H7 (cell line): ENCODE data around the gene CNOT1.

DNA sequence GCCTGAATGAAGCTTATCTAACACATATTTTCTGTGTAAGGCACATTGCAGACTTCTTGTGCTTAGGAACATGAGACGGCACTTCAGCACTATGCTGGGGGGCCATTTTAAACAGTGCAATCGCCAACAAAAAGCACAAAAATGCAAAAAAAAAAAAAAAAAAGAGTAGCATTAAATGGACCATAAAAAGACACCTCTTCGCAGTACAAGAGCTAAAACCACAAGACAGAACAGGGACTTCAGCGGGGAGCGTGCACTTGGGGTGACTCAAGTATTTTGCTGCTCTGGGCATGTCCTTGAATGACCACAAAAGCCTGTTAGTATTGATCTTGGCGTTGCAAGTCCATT lies 79.0 kb downstream of the CNGB1 start:
- RAMPAGE, long total RNA = no peak

DNA sequence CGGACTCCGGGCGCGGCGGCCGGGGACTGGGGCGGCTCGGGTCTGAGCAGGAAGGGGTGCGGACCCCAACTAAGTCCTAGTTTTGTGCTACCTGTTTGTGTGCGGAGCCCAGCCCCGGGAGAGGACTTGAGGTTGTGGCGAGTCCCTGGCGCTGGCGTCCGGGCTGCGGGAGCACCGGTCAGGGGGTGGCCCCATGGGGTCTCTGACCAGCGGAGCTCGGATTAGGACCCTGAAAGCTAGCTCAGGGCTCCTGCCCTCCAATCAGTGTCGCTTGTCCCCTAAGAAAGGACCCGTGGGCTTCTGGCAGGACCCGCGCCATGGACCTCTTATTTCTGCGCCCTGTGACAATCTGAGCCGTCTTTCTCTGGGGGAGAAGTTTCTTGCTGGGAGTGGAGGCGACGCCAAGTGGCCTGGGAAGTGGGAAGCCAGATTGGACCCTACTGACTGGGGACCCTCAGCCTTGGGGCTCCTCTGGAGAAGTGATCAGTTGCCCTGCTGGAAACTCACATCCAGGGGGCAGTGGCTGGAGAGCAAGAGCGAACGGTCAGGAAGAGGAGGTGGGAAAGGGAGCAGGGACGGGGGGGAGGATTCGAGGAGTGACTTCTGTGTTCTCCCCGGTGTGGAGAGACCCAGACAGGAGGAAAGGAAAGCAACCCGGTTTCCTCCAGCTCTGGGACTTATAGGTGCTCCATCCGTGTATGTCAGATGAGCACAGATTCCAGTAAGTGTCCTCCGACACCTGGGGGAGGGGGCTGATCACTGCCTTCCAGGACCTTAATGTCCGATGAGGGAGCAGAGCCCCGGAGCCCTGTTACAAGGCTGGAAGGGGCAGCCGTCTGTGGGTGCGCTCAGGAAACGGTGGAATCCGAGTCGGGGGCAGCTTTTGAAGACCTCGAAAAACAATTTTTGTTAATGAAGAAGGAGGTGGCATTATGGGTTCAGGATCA lies 35.2 kb upstream of the NDRG4 start:
- RAMPAGE, long total RNA = no peak

GRCh38 chr16:58465462-58465657 lies 34.6 kb upstream of the NDRG4 start:
- RAMPAGE, long total RNA = no peak

DNA sequence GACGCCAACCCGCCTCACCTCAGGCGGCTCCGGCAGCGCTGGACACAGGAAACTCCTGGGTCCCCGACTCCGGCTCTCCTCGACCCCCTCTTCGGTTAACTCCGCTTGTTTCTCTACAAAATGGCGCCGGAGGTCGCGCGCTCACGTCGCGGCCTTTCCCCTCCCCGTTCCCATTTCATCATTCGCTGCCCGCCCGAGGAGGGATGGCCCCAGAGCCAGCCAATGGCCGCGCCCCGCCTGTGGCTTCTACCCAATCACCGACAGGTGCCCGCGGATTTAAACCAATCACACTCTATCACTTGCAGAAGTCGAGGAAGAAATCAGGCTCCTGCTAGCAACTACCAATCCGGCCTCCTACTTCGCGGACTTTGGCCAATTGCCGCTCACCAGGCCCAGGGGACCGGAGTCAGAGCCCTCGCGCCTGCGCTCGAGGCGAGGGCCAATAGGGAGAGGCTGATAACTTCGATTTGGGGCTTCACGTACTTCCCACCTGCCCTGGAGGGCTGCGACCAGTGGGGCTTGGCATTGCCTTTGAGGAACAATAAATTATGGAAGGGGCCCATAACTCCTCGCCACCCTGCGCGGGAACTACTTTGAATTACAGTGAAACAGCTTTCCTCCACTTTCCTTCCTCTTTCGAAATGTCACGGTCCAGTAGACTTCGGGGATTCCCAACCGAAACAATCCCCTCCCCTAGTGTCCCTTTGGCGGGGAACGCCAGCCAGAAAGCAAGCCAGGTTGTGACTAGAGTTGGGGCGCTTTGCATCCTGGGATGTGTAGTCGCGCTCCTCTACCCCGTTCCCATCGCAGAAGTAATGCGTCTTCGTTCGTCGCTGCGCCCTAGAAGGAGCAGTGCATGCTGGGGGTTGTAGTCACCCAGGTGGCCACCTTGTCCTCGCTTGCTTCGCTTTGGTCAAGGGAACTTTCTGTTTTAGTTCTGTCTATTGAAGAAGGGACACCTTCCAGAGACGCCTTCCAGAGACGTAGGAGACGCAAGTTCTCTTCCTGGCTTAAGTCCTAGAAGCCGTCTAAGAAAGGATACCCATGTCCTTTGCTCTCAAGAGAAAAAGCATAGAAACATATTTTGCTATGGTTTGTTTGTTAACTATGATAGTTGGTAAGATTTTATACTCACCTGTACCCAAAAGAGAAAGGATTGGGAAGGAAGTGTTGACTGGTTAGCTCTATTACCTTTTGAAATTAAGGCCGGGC lies at the start of gene CNOT1:
TSS of gene CNOT1 (minus strand) at position 117 of the 1,212 bp plus-strand sequence.
- RAMPAGE, long total RNA = start-site peak on the minus strand centred at position 102 of the sequence, 31 bp wide, 348 reads

DNA sequence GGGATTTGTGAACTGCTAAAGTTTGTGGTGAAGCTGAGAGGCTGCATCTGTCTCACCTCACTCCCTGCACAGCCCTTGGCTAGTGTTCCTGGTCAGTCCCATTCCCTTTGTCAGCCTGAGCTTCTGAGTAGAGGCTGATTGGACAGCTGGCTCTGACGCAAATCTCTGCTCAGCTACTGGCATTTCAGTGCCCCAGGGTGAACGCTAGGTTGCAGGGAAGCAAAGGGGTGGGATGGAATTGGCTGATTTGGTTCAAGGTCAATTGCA lies 23.1 kb upstream of the CNOT1 start:
- RAMPAGE, long total RNA = no peak

GRCh38 chr16:58665060-58665783 lies 19.3 kb downstream of the SLC38A7 start:
- RAMPAGE, long total RNA = no peak

DNA sequence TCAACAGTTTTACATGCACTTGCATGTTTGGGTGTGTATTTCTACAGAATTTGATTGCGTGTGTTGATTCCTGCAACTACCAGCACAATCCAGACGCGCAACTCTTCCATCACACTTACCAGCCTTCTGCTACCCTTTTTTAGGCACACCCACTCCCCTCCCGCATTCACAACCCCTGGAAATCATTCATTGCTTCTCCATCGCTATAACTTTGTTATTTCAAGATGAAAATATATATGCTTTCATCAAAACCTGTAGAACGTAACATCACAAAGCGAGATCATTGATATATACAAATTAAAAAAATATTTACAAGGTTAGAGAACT lies 590.7 kb downstream of the CDH8 start:
- RAMPAGE, long total RNA = no peak

GRCh38 chr16:63664800-63665096 lies 1457.1 kb downstream of the CDH11 start:
- RAMPAGE, long total RNA = no peak

DNA sequence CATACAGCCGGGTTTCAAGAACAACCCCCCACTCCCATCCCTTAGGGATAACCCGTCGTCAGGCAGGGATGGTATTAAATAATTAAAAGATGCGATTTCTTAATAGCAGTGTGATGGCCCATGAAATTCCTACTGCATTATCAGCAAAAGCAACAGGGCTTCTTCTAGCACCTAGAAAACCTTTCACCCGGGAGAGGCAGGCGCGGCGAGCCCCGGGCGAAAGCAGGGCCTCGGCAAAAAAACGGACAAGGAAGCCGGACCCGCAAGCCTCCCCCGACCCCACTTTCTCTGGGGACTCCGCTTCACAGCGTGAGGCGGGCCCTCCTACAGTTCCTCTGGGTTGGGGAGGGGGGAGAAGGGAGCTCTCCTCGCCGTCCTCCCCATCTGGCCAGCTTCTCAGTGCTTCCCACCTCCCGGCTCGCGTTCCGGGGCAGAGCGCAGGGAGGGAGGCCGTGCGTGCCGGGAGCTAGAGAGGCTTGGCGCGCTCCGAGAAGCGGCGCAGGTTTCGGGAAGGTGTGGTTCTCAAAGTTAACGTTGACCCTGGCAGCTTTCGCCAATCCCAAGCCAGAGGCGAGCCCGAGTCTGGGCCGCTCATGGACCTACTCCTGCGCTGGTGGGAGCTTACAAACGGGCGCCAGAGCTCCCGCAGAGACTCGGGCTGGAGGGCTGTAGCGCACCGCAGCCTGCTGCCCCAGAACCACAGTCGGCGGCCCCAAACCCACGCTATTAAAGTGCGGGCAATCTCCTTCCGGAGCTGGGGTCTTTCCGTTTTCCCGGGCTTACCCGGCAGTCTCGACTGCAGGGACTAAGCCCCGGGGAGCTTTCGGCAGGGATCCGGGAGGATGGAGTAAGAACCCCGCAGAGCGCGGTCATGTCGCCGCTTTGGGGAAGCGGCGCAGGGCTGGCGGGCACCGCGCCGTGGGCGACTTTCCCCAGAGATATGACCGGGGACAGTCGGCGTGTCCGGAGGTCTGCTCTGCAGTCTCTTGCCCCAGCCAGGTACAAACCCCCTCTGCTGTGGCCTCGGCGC lies 982 bp downstream of the CDH11 start:
- RAMPAGE, long total RNA = no peak

GRCh38 chr16:65121596-65121765 lies 382 bp downstream of the CDH11 start:
- RAMPAGE, long total RNA = no peak

DNA sequence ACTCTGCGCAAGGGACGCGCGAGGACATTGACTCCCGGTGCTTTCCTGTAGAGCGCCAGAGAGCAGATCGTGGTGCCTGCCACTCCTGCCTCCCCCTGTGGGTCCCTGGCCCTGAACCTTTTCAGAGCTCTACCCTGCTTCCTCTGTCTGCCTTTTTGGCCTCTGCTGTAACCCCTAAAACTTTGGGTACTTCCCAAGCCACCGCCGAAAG lies 2.0 kb upstream of the CDH11 start:
- RAMPAGE, long total RNA = no peak

DNA sequence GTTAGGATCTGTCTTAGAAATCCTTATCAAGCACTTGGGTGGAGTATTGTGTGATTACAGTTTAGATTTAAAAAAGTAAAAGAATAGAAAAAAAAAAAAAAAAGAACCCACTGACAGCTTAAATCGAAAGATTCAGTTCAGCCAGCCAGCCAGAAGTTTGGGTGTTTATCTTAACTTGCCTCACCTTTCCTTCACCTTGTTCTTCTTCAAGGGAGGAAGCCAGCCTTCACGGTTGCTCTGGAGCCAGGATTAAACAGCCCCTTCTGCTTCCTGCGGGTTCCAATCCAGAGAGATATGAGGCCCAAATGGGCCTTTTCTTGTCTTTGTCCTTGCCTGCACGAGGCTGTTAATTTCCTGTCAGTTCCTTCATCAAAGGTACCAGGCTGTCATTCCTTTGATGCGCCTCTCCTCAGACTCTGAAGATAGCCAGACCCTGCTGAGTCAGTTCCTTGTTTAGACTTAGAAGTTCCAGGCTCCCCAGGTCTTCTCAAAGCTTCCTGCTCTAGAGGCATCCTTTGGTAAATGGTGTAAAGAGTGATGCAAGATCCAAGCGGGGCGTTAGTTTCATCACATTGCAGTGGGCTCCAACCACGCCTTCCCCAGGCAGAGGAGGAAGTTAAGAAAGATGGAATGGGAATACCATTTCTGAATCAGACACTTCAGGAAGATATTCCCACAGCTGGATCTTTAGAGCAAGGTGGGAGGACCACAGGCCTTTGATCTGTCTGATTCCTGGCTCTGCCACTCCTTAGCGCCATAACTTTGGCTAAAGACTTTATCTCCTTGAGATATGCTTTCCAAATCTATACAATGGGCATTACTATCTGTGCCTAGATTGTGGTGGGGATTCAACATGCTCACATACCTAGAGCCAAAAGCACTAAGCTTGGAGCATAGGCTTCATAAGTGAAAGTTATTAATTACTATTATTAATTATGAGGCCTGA lies 4.0 kb upstream of the CDH11 start:
- RAMPAGE, long total RNA = no peak

GRCh38 chr16:65187951-65188265 lies 66.0 kb upstream of the CDH11 start:
- RAMPAGE, long total RNA = no peak

GRCh38 chr16:65634585-65634784 lies 512.6 kb upstream of the CDH11 start:
- RAMPAGE, long total RNA = no peak

DNA sequence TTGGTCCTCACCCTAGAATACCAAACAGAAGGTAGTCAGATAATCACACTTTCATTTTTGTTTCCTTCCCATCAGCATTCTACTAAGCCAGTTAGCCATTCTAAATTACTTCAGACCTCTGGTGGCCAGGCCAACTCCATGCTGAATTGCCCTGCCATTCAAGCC lies 420.9 kb upstream of the CDH5 start:
- RAMPAGE, long total RNA = no peak

DNA sequence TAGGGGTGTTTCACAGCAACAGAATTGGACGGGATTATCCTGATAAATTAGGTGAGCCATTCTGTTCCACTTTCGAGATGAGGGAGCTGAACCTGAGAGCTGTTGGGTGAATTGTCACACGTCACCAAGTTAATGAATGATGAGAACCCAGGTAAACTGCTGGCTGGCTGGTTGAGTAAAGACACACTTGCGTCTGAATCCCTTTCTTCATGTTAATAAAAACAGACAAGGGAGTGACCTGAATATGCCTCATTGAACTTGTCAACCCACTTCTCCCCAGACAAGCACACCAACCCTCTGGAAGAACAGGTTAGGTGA lies 400.9 kb upstream of the CDH5 start:
- RAMPAGE, long total RNA = no peak

- RAMPAGE, long total RNA = no peak
These were observed 100.0 kb upstream of the CDH5 start for GRCh38 chr16:66266418-66266966.

GRCh38 chr16:66525816-66526347 lies 24.0 kb downstream of the TK2 start:
- RAMPAGE, long total RNA = no peak

DNA sequence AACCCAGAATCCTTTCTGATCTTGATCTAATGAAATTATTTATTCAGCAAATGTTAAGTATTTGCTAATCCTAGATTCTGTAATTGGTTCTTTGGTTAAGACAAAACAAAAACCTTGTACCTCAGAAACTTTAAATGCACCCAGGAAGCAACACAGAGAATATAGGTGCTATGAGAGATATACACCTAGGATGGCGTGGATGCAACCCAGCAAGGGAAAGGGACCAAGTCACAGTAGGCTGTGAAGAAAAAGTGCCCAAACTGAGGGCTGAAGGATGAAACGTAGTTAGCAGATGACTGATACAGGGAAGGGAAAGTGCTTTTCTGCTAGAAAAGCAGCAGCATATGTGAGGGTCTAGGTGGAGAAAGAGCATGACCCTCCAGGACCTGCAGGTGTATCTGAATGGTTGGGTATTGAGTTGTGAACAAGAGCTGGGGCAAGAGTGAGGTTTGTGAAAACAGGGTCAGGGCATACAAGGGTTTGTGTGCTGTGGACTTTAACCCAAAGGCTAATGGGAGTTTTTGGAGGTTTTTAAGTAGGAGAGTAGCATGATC lies 6.3 kb upstream of the CMTM1 start:
- RAMPAGE, long total RNA = no peak

- RAMPAGE, long total RNA = no peak
These were observed 6.6 kb downstream of the CMTM2 start for GRCh38 chr16:66585889-66586238.